Sciatic nerve (tissue), 1 donor: ENCODE data around the genes FHL3 and POU3F1.

DNA sequence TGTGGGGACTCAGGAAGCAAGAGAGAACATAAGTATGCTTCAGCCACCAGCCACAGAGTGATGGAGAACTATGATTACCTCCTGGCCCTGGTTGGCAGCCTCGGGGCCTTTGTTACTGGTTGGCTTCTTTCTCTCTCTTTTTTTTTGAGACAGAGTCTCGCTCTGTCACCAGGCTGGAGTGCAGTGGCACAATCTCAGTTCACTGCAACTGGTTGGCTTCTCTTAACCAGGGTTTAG, 29.2 kb upstream of the GRIK3 start:
- PRO-cap, result no peak

DNA sequence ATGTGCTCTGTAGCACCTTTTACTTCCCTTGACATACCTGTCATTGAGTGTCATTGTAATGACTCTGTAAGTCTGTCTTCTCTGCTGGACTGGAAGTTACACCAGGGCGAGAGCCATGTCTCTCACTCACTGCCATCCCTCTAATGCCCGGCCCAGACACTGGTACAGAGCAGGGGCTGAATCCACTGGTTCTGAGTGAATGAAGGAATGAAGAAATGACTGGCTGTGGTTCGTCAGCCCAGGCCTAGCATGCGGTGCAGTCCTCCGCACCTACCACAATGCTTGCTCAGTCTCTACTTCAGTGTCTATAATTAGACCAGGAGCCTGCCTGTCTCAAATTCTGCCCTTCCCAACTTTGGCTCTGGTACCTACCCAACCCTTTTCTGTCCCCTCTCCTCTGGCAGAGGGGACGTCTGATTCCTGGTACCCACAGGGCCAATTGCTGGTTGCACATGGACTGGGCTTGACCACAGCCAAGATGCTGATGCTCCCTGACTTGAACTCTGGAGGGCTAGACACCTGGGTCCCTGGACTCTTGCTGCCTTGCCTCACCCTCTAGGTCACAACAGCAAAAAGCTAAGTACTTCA, 118.2 kb upstream of the GRIK3 start:
- PRO-cap, result no peak

DNA sequence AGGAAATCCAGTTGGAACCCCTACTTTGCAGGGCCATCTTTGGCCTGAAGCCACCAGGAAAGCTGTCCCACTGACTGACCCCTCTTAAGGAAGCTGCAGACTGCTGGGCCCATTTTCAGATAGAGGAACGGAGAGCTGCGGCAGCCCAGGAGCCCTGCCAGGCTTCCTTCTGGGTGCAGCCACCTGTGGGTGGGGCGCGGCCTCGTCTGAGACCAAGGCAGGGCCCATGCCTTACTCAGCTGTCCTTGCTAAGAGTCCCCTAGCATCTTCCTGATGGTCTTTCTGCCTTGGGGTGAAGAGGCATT, 4.8 kb downstream of the ZC3H12A start:
- PRO-cap, result no peak

DNA sequence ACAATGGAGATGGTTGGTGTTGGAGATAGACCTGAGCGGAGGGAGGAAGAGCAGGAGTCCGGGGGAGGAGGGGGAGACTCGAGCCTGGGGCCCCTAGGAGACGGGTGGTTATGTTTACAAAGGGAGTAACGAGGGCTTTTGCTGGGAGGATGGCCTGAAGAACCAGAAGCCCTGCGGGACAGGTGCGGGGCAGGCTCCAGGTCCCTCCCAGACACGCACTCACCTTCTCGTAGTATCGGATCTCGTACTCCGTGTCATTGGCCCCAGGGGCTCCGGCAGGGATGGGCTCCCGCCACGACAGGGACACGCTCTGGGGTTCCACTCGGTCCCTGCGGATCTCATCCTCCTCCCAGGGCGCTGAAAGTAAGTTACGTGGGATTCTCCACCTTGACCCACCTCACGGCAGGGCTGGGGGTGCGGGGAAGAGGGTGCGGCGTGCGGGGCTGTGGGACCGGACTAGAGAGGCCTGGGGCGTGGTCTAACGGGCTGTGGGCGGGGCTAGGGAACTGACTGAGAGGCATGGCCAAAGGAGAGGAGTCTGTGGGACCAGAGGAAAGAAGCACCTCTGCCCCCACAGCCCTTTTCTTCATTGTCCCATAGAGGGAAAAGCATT, 29.8 kb downstream of the EPHA10 start:
- PRO-cap, result no peak

- PRO-cap, result no peak
These were observed 1.8 kb downstream of the MANEAL start for GRCh38 chr1:37795368-37795854.

- PRO-cap, result no peak
These were observed 4.4 kb upstream of the C1orf122 start for GRCh38 chr1:37802932-37803811.

DNA sequence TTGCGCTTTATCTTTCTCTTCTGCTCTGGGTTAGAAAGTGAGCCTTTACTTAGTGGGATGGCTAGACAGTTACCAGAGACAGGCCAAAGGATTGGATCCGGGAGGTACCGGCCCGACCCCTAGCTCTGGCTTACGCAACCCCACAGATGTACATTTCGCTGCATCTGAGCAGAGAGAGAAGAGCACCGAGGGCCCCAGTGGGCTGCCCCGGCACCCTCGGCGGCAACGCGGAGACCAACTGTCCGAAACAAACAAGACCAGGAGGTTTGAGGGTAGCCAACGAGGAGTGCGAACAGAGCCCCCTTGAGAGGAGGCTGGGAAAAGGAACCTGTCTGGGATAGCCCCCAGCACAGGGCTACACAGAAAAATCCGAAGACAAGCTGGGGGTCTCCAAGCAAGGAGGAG, 457 bp downstream of the MTF1 start:
- PRO-cap, result unidirectional peak, plus-strand start at position 171 of the sequence

DNA sequence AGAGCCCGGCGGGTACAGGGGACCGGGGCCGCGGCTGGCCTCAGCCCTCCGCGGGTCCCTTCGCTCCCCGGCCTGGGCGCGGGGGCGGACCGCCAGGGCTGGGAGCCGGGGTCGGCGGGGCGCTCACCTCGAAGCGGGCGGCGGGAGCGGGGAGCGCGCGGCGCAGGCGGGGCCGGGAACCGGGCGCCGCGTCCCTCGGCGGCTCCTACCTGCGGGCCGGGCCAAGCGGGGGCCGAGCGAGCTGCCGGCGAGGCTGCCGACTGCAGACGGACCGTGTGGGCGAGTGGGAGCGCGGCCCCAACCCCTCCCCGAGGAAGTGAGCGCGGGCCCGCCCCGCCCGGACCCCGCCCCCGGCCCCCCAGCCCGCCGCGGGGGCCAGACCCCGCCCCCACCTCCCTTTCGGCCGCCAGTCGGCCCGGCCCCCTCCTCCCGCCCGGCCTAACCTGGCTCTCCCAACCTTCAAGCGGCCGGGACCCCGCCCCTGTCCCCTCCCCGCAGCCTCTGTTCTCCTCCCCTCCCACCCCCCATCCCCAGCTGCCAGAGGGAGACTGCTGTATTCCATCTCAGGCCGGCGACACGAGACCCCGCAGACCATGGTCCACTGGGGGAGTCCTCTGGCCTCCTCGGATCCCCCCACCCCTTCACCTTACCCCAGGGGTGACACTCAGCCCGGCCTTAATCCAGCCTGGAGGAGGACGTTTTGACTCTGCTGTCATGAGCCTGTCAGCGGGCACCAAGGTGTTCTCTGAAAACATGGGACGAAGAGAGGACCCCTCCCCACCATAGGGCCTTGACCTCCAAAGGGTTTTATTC, at the start of gene FHL3:
Gene FHL3 (minus strand): TSS at position 285 of the 813 bp plus-strand sequence.
- PRO-cap, result bidirectional peak, plus-strand start at position 224 of the sequence, minus-strand start at position 285 of the sequence; bidirectional peak, plus-strand start at position 540 of the sequence, minus-strand start at position 425 of the sequence

DNA sequence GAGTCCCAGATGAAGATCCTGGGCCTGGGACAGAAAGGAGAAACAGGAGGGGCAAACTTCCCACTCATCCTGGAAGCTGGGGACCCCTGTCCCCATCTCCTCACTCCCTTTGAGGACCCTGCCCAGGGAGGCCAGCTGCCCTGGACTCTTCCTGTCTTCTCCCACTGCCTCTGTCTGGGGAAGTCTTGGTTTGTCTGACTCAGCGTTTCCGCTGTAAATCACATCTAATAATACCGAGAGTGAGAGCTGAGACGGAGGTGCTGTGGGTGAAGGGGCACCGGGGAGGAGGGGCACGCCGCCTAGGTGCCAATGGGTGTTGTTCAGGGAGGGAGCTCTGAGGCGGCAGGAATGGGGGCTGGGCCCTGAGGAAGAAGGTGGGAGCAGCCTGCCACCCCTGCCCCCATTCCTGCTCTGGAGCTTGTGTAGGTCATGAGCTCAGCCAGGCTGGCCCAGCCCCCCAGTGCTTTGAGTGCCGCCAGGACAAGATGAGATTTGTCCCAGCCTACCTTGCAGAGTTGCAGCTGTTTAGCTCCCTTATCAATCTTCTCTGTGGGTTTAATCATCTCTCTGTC, 16.5 kb downstream of the POU3F1 start:
- PRO-cap, result no peak

DNA sequence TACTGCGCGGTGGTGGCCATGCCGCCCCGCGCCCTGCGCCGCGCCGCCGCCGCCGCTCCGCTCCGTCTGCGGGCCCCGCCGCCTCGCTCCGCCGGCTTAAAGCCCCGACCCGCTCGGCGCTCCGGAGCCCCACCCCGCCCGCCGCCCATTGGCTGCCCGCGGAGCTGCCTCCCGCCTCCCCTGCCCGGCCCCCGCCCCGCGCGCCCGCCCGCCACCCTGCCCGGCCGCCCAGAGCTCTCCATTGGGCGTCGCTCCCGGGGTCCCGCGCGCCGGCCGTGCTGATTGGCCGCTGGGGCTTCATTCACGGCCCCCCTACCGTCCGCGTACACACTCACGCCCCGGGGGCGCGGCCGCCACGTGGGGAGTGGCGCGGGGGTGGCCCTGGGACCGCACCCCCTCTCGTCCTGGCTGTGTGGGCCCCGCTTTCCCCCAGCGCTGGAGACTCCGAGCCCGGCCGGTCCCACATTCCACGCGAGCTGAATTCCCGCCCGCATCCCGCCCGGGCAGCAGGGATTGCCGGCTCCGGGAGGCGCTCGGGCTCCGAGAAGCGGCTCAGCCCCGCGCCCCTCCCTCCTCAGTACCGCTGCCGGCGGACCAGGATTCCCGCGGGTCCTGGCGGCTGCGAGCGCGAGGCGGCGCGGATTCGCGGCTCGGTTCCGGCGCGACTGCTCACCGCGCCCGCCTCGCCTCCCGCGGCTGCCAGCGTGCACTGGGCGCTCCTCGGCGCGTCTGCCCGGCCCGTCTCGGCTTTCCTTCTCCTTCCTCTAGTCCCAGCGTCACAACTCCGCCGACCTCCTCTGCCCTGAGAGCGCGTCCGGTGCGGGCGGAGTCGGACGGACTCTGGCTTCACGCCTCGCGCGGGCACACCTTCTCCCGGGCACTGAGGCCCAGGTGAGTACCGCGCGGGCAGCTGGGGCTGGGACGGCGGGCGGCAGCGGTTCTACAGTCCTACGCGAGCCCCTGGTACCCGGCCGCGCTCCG, at the start of gene POU3F1:
Gene POU3F1 (minus strand): TSS at position 70 of the 981 bp plus-strand sequence.
- PRO-cap, result bidirectional peak, plus-strand start at position 241 of the sequence, minus-strand start at position 68 of the sequence; unidirectional peak, minus-strand start at position 731 of the sequence; unidirectional peak, minus-strand start at position 758 of the sequence

DNA sequence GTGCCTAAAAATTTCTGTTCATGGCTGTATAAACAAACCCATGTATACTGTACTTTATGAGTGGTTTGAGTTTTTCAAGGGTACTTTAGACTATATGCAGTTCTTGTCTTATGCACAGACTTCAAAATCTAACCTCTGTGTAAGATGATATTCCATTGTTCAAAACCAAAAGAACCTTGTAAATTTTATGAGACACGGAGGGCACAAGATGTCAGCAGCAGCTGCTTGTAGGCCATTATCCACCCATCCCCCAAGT, 107.0 kb upstream of the POU3F1 start:
- PRO-cap, result no peak

- PRO-cap, result no peak
These were observed 380.9 kb upstream of the POU3F1 start for GRCh38 chr1:38427231-38428128.

DNA sequence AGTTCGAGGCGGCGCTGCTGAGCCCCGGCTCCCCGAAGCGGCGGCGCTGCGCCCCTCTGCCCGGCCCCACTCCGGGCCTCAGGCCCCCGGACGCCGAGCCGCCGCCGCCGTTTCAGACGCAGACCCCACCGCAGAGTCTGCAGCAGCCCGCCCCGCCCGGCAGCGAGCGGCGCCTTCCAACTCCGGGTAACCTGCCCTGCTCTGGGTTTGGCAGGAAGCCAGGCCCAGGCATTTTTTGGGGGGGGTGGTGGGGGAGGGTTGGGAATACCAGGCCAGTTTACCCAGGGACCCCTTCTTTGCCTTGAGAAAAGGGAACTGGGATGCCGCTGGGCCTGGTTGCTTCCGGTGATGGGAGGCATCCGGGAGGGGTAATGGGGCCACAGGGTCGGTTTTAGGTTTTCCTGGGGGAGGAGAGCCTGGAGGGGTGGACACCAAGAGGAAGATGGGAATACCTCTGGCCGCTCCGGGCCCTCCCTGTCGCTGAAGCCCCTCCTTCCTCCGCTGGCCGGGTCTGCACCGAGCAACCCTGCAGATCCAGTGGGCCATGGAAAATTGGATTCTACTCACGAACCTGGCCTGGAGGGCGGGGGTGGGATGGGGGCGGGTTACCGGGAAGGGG, 448 bp downstream of the AKIRIN1 start:
- PRO-cap, result no peak

GRCh38 chr1:39102488-39103375, 76.6 kb downstream of the NDUFS5 start:
- PRO-cap, result no peak

DNA sequence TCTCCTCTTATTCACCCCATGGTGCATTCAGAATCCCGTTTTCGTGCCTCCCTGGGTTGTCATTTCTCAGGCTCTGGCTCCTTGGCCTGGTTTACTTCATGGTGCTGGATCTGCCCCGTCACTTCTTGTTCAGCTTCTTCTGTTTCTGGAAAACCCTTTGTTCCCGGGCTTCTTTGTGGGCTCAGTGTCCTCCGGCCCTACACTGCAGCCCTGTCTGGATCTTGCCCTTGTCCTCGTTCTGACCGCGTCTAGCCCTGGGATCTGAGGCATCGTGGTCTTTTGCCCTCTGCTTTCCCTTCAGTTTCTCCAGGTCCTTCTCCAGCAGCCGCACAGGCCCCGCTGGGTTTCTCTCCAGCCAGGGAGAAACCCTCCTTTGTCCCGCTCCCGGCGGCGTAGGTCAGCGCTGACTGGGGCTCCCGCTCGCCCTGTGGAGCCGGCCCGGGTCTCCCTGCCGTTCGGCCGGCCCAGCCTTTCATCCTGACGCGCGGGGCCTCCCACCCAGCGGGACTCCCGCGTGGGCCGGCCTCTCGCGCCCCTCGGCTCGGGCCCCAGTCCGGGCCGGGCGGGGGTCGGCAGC, 78.6 kb downstream of the NDUFS5 start:
- PRO-cap, result bidirectional peak, plus-strand start at position 300 of the sequence, minus-strand start at position 338 of the sequence

- PRO-cap, result bidirectional peak, plus-strand start at chr1:39106592, minus-strand start at chr1:39106474; bidirectional peak, plus-strand start at chr1:39106685, minus-strand start at chr1:39106646
These were observed 80.5 kb downstream of the NDUFS5 start for GRCh38 chr1:39106340-39107413.

- PRO-cap, result no peak
These were observed 77.1 kb upstream of the MACF1 start for GRCh38 chr1:39127358-39127874.

DNA sequence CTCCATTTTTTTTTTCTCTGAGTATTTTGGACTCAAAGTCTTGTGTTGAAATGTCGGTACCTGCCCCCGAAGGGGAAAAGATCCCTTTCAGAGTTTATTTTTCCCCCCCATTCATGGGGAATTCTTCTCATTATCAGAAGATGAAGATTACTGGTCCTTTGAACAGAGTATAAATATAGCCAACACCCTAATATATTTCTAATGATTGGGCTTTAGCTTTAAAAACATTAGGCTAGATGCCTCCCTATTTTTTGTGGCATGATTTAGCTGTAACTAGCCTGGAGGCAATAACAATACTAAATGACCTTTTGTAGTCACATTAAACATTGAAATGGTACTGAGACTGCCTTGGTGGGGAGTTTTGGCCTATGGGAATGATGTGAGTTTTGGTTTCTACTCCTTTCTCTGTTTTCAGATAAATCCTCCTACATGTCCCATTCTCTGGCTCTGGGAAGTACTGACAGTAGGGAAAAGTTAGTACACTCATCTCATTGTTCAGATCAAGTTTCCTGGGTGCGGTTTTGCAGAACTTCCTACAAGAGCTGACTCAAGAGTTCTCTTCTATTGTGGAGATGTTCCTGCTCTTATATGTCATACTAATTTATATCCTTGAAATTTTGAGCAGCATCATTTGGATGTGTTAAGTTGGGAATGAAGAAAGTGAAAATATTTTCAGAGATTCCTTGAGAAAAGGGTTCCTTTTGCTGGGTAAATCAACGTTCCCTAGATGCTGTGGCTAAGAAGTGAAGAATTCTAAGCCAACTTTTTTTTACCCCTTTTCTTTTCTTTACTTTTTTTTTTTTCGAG, 74.2 kb upstream of the MACF1 start:
- PRO-cap, result no peak

DNA sequence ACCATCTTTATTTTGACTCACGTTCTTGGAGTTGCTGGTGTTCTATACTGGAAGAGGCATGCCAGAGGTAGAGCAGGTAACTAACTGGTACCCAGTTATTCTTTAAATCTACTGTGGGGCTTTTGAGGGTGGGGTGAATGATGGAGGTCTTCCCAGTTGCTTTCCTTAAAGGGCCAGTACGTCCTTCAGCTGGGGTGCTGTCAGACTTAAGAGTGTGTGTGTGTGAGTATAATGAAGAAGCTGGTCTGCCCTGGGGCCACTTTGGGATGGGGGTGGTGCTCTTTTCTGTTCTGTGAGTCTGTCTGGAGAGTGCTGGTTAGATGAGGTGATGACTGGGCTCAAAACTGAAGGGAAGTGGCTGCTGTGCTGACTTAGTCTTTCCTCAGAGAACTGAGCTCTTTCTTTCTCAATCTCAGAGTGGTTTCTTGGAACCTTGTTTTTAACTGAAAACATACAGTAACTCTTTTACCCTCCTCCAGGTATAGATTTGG, 606 bp downstream of the MACF1 start:
- PRO-cap, result bidirectional peak, plus-strand start at position 341 of the sequence, minus-strand start at position 233 of the sequence

DNA sequence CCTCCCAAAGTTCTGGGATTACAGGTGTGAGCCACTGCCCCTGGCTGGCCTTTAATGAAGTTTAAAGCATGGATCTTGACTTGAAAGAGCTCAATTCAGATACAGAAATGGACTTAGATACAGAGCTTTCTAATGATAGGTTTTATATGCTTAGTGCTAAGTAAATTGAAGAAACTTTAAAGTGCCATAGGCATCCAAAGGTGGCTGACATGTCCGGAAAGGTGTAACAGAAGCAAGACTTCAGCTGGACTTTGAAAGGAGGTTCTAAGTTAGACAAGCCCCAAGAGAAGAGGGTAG, 16.2 kb downstream of the MACF1 start:
- PRO-cap, result no peak